SJCRH30 (cell line): Measurements from ENCODE around the gene CACNA1S.

GRCh38 chr1:198076327-198076591, 80.5 kb upstream of the NEK7 start:
- RAMPAGE, long total RNA, result no peak

DNA sequence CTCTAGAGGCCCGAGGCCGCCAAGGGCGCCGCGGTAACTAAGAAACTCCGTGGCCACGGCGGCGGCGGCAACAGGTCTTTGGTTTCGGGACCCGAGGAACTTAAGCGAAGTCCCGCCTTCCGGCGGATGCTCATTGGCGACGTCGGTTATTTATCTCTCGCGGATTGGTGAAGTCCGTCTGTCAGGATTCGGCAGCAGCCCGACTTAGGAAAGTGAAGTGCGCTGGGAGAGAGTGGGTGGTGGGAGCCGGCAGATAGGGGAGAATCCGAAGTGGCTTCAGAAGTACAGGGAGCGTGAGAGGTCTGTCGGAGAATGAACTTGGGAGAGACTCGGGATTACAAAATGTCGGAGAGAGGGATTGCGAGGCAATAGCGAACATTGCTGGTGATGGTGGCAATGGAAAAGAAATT, 718 bp downstream of the NEK7 start:
- RAMPAGE, long total RNA, result no peak

DNA sequence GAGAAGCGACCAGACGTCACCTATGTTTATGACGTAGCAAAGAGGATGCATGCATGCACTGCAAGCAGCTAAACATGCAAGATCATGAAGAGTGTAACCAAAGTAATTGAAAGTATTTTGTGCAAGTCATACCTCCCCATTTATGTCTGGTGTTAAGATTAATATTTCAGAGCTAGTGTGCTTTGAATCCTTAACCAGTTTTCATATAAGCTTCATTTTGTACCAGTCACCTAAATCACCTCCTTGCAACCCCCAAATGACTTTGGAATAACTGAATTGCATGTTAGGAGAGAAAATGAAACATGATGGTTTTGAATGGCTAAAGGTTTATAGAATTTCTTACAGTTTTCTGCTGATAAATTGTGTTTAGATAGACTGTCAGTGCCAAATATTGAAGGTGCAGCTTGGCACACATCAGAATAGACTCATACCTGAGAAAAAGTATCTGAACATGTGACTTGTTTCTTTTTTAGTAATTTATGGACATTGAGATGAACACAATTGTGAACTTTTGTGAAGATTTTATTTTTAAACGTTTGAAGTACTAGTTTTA, 162.7 kb downstream of the NEK7 start:
- RAMPAGE, long total RNA, result no peak

GRCh38 chr1:198520528-198520950, 19.9 kb downstream of the ATP6V1G3 start:
- RAMPAGE, long total RNA, result no peak

GRCh38 chr1:198633435-198633951, 5.3 kb upstream of the PTPRC start:
- RAMPAGE, long total RNA, result no peak

- RAMPAGE, long total RNA, result no peak
Measured at GRCh38 chr1:198641315-198642090, 2.7 kb downstream of the PTPRC start.

DNA sequence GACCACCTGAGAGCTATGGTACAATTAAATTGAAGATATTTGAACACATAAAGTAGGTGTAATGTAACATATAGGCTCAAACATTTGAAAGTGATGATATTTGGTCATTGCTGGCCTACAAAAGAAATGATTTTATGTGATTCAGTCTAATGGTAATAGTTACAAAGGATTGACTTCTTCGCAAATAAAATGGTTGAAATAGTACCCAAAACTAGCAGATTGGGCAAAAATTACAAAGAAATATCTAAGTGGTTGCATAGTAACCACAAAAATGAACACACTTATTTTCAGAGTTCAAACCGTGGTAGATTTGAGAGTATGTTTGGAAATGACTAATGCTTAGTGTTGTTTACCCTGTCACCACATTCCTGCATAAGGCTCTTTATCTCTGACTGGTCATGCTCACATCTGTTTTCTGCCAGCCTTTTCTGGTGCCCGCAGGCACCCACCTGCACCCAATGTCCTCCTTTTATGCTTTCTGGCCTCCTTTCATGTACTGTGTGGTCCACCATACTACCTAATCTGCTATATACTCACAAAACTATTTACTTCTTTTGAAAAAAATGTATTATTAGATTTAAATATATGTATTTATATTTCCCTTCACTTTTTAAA, 30.2 kb downstream of the PTPRC start:
- RAMPAGE, long total RNA, result no peak

DNA sequence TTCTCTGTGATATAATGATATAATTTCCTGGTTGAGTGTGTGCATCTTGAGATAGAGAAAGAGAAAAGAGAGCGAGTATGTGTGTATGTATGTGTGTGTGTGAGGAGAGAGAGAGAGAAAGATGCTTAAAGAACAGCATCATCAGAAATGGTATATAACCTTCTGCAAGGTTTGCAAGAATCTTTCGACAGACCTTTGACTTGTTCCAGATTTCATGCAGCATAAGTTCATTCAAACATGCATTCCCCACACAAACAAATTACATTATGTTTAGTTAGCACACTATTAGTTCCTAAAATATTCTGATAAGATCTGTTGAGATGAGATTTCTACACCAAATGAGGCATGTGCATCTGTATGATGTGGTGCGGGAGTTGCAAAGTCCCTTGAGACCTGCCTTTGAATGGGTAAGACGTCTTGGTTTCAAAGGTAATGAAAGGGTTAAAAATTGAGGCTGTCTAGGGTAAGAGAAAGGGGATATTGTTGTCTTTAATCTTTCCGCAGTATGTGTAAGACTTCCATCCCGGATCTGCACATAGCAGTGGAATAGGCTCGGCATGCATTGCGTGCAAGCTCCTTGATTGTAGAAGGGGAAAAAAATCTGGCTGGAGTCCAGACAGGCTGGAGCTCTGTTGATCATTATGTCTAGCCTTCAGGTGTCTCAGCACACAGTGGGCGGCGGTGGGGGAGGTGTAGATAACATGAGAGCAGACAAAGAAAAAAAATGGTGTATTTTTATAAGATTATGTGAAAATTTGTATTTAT, 296.5 kb downstream of the PTPRC start:
- RAMPAGE, long total RNA, result no peak

- RAMPAGE, long total RNA, result no peak
Measured at GRCh38 chr1:198937188-198937735, 298.4 kb downstream of the PTPRC start.

GRCh38 chr1:200154048-200154617, 126.6 kb downstream of the NR5A2 start:
- RAMPAGE, long total RNA, result no peak

GRCh38 chr1:200373831-200374541, 35.9 kb downstream of the ZNF281 start:
- RAMPAGE, long total RNA, result no peak

- RAMPAGE, long total RNA, result no peak
Measured at GRCh38 chr1:200401205-200401668, 8.6 kb downstream of the ZNF281 start.

DNA sequence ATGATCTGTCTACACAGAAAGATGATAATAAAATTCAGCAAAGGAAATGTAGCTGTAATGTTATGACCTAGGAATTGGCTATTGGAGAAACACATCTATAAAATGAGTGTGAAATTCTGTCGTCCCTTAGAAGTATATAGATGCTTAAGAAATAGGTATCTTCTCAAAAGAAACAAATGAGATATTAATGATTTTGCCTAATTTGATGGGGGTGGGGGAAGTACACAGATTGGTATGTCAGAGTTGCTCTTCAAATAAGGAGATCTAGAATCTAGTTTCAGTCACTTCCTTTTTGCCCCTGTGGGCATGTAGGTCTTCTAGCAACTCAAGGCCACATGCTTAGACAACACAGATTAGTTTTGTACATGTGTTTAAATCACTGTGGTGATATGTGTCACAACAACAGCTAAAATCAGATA, 10.6 kb upstream of the GPR25 start:
- RAMPAGE, long total RNA, result no peak

DNA sequence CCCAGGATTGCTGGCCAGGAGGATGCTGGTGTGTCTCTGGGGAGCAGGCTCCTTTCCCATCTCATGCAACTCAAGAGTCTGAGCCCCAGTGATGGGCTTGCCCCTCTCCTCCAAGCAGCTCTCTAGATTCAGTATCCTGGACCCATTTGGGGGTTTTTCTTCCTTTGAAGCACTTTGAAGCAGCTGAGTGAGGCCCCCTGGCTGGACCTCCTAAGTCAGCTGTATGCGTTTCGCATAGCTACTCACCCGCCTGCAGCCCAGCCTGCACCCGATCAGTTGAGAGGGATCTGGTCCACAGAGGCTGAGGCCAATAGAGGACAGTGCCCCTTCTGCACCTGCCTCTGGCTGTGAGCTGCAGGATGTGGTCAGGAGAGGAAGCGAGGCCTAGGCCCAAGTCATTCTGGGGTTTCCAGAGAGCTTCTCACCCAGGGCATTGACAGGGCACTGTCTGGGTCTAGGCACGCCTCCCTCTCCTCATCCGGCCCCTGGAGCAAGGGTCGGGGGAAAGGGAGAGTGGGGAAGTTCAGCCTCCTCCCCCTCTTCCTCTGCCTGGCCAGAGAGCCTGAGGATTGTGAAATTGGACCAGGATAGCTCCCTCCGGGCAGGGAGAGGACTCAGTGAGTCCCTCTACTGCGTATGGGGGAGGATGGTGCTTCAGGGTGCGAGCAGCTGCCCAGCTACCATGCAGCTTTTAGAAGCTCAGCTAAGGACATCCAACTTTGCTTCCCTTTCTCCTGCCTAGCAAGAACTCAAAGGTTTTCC, 6.5 kb upstream of the INAVA start:
- RAMPAGE, long total RNA, result no peak

DNA sequence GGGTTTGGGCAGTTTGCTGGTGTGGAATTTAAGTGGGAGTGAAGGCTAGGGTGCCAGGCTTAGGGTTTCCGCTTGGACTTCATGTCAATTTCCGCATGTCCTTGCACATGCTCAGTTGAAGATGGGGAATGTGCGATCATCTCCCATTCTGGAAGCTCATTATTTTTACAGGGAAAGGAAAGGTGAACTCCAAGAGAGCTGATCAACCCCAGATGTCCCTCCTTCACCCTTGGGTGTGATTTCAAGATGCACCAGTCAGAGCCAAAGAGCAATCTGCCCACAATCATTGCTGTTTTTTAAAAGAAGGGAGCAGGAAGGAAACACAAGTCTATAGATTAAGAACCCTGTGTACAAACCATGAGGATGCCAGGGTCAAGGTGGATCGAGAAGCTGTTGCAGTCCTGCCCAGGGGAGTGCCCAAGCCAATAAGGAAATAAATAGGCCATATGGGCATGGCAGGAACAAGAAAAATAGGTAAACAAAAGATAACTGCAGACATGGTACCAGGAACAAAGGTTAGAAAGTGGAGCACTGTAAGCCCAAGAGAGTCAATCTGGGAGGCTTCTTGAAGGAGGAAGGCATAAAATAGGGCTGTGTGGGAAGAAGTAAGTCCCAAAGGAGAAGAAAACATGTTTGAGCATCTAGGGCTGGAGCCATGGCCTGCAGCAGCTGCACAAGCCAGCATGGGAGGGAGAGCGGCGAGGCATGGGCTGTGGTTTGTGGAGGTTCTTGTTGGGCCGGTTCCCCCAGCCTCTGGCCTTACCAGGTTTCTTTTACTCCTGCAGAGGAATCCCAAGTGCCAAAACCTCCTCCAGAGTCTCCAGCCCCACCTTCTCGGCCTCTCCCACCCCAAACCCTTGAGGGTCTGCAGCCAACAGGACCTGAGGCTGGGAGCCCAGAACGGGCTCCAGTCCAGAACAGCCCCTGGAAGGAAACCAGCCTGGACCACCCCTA, 13.5 kb downstream of the INAVA start:
- RAMPAGE, long total RNA, result no peak

DNA sequence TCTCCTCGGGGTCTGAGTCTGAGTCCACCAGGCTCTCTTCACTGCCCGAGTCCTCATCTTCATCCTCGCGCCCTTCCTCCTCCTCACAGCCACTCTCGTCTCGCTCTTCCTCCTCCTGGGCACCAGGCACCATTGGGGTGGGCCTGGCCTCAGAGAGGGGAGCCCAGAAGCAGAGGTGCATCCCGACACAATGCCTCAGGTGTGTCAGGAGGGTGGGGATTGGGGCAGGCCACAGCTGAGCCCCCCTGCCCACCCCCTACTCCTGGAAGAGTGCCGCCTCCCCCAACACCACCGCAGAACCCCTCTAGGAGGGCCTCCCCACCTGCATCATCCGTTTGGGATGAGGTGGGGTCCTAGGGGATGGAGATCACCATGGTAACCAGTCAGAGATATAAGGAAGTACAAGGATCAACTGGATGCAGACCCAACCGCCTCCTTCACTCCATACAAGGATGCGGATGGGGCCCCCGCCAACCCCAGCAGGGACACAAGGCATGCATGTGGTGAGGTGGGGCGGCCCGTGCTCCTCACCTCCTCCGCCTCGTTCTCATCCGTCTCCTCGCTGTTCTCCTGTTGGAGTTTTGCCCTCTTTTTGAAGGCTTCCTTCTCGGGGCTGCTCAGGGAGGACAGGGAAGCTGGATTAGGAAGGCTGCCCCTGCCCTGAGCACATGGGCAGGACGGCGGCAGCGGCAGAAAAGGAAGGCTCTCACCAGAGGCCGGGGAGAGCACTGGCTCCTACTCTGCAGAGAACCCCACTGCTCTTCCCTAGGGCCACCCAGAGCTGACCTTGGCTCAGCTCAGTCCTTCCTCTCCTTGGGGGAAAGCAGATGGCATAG, 23.9 kb downstream of the KIF21B start:
- RAMPAGE, long total RNA, result no peak

GRCh38 chr1:201112301-201112806, at the start of gene CACNA1S:
CACNA1S (minus strand) TSS chr1:201112426.
- RAMPAGE, long total RNA, result no peak

GRCh38 chr1:201183677-201184258, 6.9 kb upstream of the IGFN1 start:
- RAMPAGE, long total RNA, result no peak

DNA sequence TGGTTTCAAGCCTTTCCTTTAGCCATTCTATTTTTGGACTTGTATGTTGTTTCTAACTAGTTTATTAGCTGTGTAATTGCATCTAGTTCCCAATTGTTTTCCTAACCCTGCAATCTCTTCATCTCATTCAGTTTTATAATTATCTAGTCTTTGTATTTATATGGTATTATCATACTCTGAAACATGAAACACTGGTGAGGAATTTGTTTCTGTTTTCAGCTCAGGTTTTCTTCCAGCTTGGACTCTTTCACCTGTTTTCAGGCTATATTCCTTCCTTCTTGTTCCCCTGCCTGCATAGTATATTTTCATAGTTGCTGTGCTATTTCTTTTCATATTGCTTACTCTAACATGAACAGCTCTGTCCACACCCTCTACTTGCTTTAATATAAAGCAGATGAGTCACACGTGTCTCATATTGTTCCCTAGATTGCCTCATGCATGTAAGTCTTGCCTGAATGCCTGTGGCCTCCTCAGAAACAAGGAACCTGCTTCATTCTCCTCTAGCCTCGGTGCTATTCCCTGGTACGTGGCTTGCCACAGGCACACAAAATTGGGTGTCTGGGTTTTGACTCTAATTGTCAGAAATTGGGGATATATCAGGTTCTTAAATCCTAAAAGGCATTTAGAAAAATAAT, 16.7 kb upstream of the PKP1 start:
- RAMPAGE, long total RNA, result no peak

DNA sequence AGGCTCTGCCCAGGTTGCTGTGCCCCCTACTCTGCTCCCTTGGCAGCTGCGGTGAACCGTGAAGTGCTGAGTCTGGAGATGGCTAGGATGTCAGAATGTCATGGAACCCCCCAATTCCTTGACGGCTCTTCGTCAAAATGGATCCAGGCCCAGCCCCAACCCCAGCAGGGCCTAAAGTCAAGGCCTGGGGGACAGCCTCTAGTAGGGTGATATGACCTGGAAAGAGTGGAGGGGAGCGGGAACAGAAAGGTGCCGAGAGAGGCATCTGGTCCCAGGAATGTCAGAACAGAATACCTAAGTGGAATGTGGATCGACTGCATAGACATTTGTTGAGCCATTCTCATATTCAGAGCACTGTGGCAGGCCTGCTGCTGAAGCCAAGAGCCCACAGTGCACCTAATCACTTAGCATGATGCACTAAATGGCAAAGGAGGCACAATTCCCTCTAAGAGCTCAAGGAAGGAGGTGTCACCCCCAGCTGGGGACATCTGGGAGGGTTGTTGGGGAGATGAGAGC, 8.8 kb upstream of the PKP1 start:
- RAMPAGE, long total RNA, result no peak